AG09309 (cell line): ENCODE measurements around a stretch of chr22.

DNA sequence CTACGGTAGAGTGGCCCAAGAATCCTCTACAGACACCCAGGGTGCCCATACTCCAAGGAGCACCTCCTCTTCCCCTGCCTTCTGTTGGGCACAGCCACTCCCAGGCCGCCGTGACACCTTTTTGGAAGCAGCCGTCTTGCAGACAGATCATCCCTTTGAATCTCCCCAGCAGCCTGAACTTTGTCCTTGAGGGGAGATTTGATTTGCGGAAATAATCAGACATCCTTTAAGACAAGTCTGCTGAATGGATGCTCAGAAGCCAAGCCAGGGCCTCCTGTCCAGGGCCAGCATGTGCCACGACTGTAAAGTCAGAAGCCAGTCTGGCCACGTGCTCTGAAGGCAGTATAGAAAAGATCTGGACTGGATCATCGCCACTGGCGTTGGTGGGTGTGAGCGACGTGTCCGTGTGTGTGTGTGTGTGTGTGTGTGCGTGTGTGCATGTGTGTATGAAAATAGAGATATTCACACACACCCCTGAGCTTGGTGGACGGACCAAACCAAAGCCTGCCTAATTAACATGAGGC is 61.6 kb upstream of the WNT7B start:
- RRBS = no CpG with 5 or more reads among the region's 14 CpGs

DNA sequence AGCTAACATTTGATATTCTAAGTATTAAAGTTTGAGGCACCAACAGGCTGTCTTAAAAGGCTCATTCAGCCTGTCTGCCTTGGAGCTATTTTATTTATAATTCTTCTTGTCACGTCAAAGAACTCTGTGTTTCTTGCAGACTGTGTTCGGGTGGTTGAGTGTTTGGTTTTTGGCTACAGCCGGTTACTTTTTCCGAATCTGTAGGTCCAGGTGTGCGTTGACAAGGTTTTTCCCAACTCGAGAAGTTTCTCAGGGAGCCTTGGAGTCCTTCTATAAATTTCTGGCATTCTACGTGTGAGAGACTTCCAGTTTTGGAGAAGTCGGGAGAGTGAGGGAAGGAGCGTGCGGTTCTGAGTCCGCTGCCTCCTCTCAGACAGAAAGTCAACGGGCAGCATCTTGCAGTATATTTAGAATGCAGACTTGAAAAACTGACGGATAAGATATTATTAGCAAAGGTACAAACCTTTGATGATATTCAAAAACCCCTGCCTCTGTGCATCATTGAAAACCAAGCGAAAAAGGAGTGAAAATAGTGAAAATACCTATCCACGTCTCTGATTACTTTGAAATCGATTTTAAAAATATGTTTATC is 85.3 kb upstream of the PPARA start:
- RRBS = no CpG with 5 or more reads among the region's 16 CpGs

GRCh38 chr22:46069508-46069985 is 80.8 kb upstream of the PPARA start:
- RRBS = no CpG with 5 or more reads among the region's 9 CpGs

DNA sequence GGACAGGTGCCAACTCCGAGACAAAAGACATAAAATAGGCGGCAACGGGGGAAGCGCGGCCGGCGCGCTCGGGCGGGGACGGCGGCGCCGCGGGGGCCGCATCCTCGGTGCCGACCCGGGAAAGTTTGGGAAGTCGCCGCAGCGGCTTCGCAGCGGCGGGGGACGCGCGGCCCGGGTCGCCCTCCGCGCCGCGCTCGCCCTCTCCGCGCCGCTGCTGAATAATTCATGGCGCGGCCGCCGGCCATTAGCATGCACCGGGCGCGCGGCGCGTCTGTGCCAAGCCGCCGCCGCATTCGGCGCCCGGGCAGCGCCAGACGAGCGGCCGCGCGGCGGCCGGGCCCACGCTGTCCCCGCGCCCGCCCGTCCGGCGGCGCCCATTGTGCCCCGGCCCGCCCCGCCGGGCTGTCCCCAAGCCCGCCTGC is 78.7 kb upstream of the PPARA start:
- RRBS = 1% methylated on average over 55 of the region's 75 CpGs

DNA sequence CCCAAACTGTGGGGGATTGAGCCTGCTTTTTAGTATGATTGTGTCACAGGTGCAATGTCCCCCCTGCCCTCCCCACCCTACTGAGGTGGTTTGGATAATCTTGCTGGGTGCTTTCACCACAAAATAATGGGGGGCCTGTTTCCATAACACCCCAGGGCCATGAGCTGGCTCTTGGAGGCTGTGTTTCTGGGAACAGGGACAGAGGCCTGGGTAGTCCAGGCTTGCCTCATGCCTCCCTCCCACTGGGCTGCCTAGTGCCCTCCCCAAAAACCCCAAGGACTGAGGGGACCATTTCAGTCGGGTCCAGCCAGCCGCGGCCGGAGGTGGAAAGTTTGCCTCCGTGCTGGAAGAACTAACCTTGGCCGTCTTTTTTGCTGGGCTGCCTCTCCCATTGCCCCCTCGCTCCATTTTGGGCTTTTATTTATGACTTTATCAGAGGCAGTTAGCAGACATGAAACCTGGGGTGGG is 76.8 kb upstream of the PPARA start:
- RRBS = no CpG with 5 or more reads among the region's 7 CpGs

GRCh38 chr22:46074857-46075676 is 75.3 kb upstream of the PPARA start:
- RRBS = no CpG with 5 or more reads among the region's 20 CpGs

- RRBS = 3% methylated on average over 4 of the region's 28 CpGs
These were observed 73.5 kb upstream of the PPARA start for GRCh38 chr22:46076615-46077463.

DNA sequence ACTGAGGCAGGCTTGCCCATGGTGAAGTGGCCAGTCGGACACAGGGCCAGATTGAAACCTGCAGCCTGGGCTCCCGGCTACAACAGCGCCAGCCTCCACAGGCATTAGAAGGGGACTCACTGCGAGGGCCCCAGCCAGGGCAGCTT is 70.7 kb upstream of the PPARA start:
- RRBS = no CpG with 5 or more reads among the region's 4 CpGs

DNA sequence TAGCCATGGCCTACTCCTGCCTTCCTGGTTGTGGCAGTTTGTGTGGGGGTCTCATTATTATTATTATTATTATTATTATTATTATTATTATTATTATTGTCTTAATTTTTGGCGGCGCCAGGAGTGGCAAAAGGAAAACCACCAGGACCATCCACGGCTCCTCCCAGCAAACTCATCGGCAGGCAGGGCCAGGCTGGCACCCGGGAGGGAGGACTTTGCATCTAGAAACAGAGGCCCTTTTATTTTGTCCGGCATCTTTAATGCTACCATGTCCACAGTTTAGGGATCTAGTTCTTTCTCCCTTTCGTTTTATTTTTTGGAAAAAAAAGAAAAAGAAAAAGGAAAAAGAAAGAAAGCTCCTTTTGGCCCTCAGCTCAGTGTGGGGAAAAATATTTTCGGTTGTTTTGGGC is 69.4 kb upstream of the PPARA start:
- RRBS = no CpG with 5 or more reads among the region's 8 CpGs

DNA sequence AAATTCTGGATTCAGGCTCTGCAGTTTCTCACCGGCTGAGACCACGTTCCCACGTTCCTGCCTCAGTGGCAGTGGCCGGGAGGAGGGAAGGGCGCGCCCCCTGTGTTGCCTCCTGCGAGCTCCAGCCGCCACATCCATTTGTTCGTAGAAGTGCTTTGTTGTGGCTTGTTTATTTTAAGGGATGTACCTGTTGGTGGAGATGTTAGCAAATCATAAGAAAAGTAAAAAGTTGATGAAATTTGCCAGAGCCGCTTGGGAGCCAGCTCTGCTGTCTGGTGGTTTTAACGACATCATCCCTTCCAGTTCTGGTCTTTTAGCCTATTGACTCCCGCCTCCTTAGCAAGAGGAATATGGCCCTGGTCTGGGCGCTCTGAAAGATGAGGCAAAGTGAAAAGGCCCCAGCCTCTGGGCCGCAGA is 66.6 kb upstream of the PPARA start:
- RRBS = 0% methylated on average over 3 of the region's 14 CpGs

DNA sequence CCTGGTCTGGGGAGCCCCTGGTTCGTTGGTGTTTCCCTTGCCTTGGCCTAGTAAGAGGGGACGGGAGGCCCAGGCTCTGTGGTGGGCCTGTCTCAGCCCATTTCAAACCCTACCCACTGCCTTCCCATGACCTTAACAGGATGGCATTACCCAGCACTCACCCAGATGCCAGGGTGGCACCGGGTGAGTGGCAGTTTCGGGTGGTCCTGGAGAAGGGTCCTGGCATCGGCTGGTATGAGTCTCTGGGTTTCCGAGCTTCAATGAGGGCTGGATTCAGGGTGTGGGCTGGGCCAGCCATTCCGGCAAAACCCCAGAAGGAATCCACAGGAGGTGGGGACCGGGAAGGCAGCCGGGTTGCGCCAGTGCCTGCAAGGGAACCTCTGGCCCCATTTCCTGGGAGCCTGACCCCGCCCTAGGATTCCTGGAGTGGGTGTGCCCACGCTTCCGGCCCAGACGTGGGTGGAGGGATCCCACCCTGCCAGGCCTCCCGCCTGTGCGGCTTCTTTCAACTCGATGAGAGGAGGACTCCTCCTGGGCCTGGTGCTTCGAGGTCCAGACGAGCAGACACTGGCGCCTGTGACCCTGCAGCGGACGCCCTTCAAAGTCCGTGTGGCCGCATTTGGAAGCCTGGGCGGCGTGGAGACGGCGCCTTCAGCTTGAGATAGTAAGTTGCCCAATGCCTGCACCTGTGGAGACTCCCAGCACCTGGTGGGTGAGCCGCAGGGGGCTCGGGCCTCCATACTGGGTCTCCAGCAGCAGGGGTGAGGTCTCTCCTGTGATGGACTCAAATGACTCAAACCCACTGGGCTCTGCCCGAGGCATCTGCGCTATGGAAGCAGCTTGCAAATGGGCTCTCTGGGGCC is 64.6 kb upstream of the PPARA start:
- RRBS = 3% methylated on average over 4 of the region's 32 CpGs

DNA sequence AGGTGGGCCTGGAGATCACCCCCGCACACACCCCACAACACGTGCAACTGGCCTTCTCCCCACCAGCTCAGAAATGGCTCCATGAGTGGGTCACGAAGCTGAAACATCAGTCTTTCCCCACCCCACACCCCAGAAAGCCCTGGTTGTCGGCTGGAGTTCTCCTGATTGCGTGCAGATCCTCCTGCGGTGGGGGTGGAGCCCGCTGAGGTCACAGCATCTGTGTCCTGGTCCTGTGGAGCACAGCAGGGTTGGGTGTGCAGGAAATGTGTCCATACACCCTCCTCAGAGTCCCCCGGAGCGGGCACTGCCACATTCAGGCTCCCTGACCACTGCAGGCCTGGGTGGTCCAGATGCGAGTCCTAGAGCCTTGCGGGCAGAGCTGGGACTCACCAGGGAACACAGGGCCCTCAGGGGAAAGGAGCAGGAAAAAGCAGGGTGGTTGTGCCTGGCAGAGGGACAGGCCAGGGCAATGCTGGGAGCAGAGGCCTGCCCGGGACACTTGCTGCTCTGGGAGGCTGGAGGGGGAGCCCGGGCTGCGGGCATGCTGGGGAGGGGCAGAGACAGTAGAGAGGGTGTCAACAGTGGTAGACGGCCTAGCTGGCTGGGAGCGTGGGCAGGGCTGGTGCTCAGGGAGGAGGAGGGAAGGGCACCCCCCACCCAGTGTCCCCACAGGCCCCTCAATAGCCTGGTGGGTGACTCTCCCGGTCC is 42.4 kb upstream of the PPARA start:
- RRBS = 83% methylated on average over 1 of the region's 17 CpGs

DNA sequence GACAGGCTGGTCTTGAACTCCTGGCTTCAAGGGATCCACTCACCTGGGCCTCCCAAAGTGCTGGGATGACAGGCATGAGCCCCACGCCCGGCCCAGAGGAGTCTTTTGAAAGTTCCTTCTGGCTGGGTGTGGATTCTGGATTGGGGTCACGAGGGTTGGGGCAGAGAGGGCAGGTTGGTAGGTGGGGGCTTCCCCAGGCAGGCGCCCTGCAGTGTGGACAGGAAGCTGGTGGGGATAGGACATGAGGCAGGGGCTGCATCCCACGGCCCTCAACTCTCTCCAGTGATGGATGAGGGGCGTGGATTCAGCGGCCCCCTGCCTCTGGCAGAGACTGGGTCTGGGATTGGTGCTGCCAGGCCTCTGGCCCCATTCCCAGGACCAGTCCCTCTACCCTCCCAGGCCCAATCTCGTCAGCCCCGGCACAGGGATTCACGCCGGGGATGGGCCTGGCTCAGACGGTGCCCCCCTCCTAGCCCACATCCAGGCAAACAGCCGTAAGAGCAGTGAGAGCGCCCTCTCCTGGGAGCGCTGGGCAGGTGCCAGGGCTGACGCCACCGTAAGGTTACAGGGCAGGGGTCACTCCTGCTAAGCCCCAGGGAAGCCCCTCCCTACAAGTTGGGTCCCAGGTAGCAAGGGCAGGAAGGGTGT is 19.4 kb upstream of the PPARA start:
- RRBS = no CpG with 5 or more reads among the region's 17 CpGs

GRCh38 chr22:46231579-46232583 is 18.2 kb downstream of the CDPF1 start:
- RRBS = no CpG with 5 or more reads among the region's 22 CpGs

DNA sequence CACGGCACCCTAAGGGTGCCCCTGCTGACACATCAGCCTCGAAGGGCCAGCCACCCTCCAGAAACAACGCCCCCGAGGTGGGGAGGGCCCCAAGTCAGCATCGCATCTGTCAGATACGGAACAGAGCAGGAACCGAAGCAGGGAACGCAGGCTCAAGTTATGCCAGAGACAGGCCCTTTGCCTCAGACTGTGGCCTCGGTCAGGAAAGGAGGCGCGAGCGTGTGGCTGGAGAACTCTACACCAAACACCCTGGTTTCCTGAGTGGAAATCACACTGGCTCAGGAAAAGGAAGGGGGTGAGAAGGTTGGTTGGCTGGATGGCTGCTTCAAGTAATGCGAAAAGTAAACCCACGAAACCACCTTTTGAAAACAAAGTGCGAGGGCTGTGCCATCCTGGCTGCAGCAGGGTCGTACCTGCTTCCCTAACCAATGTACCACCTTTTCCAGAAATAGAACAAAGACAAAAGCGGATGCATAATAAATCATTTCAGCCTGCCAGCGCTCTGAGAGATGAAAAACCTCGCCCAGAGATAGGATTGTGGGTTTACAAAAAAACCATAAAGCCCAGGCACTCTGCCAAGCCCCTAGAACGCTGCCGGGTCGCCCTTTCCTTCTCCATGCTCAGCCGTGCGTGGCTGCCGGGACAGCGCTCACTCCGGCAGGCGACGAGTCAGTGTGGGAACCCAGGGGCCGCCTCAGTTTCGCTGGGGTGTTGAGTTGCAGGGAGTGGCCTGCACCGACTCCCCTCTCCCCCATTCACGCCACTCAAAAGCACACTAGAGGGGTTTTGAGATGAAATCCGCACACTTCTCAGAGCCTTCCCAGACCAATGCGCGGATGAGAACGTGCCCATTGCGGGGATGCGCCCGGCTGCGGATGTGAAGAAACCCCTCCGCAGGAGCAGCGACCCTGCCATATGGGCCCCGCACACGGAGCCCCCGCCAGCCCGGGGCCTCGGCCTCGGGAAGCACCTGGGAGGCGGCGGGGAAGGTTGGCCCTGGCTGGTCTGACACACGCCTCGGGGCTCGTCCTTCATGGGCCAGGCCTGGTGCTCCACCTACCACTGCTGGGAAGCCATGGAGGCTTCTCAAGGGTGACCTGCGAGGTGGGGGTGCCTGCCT is 38.8 kb downstream of the TRMU start:
- RRBS = 77% methylated on average over 12 of the region's 55 CpGs

- RRBS = 10% methylated on average over 3 of the region's 6 CpGs
These were observed 9.3 kb upstream of the CELSR1 start for GRCh38 chr22:46546659-46547184.

GRCh38 chr22:46547812-46548372 is 10.5 kb upstream of the CELSR1 start:
- RRBS = no CpG with 5 or more reads among the region's 7 CpGs

- RRBS = no CpG with 5 or more reads among the region's 9 CpGs
These were observed 15.8 kb upstream of the GRAMD4 start for GRCh38 chr22:46604303-46604791.

DNA sequence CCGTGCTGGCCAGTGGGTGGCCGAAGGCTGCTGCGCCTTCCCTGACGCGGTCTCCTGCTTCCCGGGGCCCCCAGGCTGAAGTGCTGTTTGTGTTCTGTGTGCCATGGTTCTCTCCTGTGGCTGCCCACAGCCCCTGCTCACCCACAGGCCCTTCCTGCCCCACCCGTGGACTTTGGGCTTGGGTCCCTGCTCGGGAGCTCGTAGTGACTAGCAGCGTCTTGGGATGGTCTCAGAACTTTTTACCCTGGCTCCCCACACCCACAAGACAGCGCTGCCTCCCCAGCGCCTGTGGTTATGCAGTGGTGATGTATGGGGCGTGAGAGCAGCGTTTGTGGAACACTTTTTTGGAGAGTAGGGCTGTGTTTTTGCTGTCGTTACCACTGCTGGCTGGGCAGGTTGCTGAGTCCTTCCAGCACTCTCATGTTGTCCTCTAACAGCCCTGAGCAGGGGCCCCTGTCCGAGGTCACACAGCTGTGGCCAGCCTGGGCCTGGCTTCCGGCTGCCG is 7.3 kb upstream of the GRAMD4 start:
- RRBS = 30% methylated on average over 2 of the region's 18 CpGs

- RRBS = no CpG with 5 or more reads among the region's 28 CpGs
These were observed 5.9 kb upstream of the GRAMD4 start for GRCh38 chr22:46614055-46614876.